Cerebellum (tissue), 5 donors: ENCODE results near the genes DPP10 and STEAP3.

GRCh38 chr2:113219812-113220480 lies 46.2 kb downstream of the PSD4 start:
- PRO-cap, 3 experiments, result no peak in any of the 3 experiments
- RAMPAGE, long total RNA, result no peak

GRCh38 chr2:113255227-113256281 lies 23.2 kb downstream of the PAX8 start:
- PRO-cap, 3 experiments, result no peak in any of the 3 experiments
- RAMPAGE, long total RNA, result no peak

- PRO-cap, 3 experiments, result no peak in any of the 3 experiments
- RAMPAGE, long total RNA, result no peak
These were observed 12.9 kb downstream of the PAX8 start for GRCh38 chr2:113265427-113266676.

- PRO-cap, 3 experiments, result no peak in any of the 3 experiments
- RAMPAGE, long total RNA, result no peak
These were observed 5.1 kb upstream of the PAX8 start for GRCh38 chr2:113283659-113284426.

DNA sequence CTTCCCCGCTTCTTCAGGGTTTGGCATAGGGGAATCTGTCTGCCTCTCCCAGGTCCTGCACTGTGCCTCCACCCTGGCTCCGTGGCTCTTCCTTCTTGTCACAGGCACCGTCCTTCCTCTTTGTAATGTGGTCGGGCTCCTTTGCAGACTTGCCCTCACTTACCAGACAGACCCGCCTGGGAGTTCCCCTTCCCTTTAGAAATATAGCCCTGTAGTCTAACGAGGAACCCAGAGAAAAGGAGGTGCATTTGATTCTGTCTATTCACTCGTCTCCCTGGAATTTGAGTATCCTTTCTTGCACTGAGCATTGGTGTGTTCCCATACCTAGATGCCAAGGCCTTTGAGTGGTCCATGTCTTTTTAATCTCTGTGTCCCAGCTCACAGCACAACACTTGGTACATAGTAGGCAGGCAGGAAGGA lies 64.0 kb upstream of the PAX8 start:
- PRO-cap, 3 experiments, result no peak in any of the 3 experiments
- RAMPAGE, long total RNA, result no peak

DNA sequence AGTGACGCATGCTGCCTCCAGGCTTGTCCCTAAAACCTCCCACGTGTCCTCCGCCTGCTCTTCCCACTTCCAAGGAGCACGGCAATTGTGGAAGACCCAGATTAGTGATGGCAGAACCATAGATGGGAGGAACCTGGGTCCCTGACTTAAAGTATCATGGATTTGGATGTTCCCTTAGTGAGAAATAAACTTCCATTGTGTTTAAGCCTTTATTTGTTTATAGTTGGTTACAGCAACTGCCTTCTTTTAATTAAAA lies 48.5 kb upstream of the RABL2A start:
- PRO-cap, 3 experiments, result peak in 1 of 3 experiments; most common plus-strand start position 63 of the sequence (in 1)
- RAMPAGE, long total RNA, result no peak

DNA sequence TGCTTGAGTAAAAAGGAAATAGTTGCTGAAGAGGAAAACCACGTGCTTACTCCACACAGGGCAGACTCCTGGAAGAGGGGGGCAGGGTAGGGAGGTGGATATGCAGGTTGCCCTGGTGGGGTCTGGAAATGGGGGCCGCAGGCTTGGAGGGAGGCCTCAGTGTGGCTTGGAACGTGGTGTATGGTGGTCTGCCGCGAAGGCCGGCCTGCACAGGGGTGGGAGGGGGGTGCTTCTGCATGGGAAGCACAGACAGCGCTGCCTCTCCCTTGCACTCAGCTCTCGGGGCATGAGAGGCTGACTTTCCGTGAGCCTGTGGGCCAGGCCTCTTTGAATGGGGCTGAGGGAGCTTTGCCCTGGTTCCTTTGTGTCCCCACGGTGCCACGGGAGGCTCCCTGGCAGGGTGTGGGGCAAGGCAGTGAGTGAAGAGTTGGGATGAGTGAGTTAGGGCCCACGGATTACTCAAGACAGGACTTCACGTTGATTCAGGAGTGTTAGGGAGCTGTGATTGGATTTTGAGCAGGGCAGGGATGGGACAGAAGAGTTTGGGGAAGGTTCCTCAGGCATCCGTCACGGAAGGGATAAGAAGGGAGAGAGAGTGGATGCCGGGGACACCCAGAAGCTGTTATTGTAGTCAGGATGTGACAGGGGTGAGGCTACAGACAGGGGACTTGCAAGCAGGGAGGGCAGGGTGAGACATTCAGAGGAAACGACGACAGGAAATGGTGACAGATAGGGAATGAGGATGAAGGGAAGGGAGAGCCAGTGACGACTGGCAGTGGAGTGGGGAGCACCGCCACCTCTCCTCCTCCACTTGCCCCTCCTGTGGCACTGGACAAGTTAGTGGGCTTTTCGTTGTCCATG lies 35.4 kb upstream of the RABL2A start:
- PRO-cap, 3 experiments, result no peak in any of the 3 experiments
- RAMPAGE, long total RNA, result no peak

GRCh38 chr2:113675730-113676384 lies 48.8 kb downstream of the RABL2A start:
- PRO-cap, 3 experiments, result peak in 2 of 3 experiments; most common plus-strand start chr2:113676148 (in 2)
- RAMPAGE, long total RNA, result no peak

DNA sequence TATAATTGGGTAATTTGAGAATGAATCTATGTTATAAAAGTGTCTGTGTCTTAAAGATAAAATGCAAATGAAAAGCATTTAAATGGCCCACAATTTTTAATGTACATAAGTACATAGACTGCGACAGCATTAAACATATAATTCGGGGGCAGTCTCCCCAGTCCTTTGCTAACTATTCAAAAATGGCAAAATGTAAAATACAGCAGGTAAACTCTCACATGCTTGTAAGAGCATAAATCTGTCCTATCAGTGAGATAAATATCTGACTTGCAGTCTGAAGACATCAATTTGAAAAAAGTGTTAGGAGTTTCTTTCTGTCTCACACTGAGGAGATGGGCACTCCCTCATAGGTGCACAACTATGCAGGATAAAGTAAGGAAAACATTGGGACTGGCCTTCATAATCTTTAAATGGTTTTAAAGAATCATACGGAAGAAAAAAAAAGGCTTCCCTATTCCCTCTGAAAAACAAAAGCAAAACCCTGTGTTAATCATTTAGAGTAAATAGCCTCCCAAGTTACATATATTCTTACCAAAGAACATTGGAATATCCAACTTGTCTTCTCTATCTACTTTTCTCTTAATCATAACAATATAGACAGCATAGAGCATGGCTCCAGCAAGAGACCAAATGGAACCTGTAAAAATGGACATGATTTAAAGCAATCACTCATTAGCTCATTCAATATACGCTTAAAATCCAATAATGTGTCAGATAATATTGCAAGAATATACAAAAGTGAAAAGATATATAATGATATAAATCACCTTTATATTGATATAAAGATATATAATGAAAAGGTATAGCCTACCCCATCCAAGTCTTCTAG lies 27.4 kb downstream of the SLC35F5 start:
- PRO-cap, 3 experiments, result no peak in any of the 3 experiments
- RAMPAGE, long total RNA, result no peak

DNA sequence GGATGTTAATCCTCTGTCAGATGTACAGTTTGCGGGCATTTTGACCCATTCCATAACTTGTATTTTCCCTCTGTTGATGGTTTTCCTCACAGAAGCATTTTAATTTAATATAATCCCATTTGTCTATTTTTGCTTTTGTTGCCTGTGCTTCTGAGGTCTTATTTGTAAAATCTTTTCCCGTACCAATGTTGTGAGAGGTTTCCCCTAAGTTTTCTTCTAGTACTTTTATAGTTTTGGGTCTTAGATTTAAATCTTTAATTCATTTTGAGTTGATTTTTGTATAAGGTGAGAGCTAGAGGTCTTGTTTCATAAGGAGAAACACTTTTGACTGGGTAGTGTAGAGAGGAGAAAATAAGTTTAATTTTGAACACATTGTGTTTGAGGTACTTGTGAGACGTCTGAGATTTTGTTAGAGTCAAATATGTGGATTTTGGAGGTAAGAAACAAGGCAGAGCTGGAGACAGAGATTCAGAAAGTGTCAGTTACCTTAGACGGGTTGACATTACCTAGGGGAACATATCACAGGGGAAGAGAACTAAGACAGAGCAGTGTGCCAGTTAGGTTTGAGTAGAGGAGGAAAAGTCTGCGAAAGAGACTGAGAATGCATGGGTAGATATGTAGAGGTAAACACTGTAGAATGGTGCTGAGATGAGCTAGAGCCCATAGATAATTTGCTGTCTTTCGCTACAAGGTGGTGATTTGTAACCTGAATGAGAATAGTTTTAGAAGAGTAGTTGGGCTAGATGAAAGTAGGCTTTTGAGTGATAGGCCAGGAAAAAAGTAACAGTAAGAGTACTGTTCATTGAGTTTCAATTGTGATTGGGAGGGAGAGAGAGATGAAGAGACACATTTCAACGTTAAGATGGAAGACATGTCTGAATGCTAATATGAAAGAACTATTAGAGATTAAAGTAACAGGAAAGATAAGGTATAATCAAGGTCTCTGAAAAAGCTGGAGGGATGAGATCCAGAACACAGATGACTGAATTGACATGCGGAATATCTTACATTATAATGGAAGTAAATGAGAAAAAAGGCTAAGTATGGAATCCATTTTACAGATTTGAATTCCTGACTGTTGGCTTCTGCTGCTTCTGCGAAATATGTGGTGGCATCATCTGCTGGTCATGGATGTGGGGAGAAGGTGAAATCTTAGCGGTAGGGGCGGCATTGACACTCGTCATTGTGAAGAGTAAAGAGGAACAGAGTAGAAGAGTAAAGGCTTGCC lies 31.9 kb downstream of the ACTR3 start:
- PRO-cap, 3 experiments, result no peak in any of the 3 experiments
- RAMPAGE, long total RNA, result no peak

DNA sequence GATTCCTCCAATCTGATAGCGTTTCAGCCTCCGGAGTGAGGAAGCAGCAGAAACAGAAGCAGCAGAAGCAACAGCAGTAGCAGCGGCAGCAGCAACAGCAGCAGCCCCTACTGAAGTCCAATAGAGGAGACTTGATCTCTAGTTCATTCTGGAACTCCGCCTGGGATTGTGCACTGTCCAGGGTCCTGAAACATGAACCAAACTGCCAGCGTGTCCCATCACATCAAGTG lies at the start of gene DPP10:
DPP10 (plus strand) TSS at position 55 of the 230 bp plus-strand sequence.
- PRO-cap, 3 experiments, result no peak in any of the 3 experiments
- RAMPAGE, long total RNA, result no peak

DNA sequence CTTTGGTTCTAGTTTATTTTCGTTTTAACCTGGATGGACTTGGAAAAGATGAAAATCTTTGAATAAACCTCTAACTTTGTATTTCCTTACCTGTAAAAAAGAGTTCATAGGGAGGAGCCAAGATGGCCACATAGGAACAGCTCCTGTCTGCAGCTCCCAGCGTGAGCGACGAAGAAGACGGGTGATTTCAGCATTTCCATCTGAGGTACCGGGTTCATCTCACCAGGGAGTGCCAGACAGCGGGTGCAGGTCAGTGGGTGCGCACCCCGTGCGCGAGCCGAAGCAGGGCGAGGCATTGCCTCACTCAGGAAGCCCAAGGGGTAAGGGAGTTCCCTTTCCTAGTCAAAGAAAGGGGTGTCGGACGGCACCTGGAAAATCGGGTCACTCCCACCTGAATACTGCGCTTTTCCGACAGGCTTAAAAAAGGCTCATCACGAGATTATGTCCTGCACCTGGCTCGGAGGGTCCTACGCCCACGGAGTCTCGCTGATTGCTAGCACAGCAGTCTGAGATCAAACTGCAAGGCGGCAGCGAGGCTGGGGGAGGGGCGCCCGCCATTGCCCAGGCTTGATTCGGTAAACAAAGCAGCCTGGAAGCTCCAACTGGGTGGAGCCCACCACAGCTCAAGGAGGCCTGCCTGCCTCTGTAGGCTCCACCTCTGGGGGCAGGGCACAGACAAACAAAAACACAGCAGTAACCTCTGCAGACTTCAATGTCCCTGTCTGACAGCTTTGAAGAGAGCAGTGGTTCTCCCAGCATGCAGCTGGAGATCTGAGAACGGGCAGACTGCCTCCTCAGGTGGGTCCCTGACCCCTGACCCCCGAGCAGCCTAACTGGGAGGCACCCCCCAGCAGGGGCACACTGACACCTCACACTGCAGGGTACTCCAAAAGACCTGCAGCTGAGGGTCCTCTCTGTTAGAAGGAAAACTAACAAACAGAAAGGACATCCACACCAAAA lies 191.1 kb upstream of the DDX18 start:
- PRO-cap, 3 experiments, result no peak in any of the 3 experiments
- RAMPAGE, long total RNA, result no peak

DNA sequence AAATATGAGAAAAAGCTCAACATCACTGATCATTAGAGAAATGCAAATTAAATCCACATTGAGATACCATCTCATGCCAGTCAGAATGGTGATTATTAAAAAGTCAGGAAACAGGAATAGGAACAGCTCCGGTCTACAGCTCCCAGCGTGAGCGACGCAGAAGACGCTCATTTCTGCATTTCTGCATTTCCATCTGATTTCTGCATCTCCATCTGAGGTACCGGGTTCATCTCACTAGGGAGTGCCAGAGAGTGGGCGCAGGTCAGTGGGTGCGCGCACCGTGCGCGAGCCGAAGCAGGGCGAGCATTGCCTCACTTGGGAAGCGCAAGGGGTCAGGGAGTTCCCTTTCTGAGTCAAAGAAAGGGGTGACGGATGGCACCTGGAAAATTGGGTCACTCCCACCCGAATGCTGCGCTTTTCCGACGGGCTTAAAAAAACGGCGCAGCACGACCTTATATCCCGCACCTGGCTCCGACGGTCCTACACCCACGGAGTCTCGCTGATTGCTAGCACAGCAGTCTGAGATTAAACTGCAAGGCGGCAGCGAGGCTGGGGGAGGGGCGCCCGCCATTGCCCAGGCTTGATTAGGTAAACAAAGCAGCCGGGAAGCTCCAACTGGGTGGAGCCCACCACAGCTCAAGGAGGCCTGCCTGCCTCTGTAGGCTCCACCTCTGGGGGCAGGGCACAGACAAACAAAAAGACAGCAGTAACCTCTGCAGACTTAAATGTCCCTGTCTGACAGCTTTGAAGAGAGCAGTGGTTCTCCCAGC lies 10.6 kb upstream of the DDX18 start:
- PRO-cap, 3 experiments, result no peak in any of the 3 experiments
- RAMPAGE, long total RNA, result no peak

DNA sequence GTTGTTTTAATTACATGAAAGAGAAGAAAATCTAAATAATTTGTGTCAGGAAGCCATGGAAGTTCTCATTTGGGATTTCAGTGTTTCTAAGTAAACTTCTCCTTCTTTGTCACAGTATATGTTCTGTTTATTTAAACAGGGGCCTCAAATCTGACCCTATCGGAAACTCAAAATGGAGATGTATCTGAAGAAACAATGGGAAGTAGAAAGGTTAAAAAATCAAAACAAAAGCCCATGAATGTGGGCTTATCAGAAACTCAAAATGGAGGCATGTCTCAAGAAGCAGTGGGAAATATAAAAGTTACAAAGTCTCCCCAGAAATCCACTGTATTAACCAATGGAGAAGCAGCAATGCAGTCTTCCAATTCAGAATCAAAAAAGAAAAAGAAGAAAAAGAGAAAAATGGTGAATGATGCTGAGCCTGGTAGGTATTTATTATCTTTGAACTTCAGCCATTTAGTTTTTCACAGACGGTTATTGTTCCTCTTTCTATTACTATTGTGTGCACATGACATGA lies 2.9 kb downstream of the DDX18 start:
- PRO-cap, 3 experiments, result no peak in any of the 3 experiments
- RAMPAGE, long total RNA, result no peak

DNA sequence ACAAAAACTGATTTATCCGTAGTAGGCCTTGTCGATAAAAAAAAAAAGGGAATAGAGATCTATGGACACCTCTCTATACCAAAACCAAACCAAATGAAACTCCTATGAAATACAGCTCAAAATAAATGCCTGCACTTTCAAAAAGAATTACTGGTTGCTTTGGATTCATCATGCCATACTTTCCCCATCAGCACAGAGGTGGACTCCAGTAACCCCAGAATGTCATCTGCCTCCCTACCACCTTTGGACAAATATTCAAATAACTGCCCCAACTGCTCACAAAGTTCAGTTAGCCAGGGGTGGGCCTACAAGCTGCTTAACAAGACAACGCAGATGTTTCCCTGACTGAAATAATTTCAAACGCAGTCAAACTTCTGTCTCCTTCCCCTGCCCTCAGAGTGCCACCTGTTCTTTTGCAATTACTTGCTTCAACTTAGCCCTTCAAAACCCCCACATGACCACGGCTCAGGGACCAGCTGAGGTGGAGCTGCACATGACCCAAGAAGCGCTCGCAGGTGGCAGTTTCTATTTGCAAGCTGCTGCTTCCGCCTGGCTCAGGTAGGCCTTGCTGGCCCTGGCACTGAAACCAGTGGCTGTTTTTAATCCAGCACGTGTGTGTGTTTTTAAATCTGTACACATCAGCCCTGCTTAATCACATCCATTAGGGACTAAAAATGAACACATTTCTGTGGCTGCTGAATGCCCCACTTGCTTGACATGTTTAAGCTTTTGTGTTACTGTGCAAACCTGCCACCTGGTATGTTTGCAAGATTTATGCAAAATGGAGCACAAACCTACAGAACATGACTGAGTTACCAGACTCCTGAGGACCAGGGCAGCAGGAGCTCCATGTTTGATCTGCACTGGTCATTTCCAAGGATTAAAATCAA lies 95.3 kb downstream of the CCDC93 start:
- PRO-cap, 3 experiments, result no peak in any of the 3 experiments
- RAMPAGE, long total RNA, result no peak

DNA sequence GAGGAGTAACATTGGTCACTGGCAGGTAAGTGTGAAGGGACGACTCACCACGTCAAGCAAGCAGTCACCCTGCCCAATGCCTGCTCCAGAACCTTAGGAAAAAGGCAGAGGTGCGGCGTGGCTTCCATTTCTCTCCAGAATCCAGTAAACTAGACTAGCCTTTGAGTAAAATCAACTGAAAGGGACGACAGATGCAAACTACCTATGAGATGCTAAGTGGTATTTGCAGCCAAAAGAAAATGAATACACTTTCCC lies 1.0 kb downstream of the CCDC93 start:
- PRO-cap, 3 experiments, result no peak in any of the 3 experiments
- RAMPAGE, long total RNA, result no peak

DNA sequence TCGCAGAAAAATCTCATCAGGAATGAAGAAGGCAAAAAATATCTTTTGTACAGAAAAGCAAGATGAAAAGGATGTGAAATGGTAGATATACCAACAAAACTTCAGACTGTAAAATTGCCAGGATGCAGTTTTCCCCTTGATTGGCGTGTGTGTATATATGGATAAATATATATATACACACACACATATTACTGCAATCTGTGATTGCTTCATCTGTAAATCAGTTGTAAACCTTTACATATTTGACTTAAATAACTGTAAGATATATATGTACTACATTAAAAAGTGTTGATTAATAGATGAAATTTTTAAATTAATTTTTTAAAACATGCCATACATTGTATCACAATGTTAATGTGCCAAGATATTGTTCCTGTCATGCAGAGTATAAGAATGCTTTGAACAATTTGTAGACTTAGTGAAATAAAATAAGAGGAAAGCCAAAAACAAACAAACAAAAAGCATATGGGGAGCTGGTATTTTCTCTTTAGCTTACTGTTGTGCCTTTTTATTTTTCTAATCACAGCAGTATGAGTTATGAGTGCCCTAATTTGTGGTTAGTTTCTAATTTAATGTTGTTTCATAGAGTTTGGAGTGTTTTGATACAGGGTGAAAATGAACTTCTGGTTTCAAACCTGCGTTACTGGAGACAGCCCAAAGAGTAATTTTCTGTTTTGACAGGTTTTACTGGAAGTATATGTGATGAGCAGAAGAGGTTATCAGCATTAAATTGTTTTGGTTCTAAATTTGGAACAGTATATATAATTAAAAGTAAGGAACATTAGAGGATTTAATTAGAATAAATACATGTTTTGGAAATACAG lies 20.2 kb downstream of the INSIG2 start:
- PRO-cap, 3 experiments, result no peak in any of the 3 experiments
- RAMPAGE, long total RNA, result no peak

DNA sequence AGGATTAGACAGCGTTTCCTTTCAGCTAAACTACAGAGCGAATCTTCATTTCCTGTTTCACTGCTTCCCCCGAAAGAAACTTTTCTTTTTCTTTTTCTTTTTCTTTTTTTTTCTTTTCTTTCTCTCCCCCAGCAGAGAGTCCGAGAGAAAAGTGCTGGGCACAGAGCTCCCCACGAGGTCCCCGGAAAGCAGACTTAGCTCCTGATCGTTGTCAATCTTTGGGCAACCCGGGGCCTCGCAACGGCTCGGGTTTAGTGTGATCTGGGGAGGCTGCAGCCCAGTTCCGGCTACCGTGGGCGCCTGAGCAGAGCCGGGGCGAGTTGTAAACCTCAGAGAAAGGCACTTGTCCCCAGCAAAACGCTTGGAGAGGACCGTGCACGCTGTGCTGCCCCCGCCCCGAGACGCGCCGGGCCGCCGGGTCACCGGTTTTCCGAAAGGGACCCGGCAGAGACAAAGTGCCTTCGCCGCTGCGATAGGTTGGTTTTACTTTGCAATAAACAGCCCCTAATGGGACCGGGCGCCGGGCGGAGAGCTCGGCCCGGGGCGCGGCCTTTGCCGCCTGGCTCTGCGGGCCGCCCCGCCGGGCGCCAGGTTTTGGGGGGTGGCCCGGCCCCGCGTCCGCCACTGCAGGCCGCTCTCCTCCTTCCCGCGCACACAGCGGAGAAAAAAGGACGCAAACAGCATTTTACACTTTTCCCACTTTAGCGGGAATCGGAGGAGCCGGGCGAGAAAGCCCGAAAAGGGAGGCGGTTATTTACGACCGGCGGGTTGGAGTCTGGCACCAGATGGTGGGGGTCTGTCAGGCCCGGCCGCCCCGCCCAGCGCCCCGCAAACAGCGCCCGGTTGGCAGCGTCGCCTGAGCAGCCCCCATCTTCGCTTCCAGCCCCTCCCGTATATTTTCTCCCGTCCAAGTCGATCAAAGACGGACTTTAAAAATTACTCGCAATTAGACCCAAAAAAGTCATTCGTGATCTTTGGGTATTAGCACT lies 136.0 kb downstream of the INSIG2 start:
- PRO-cap, 3 experiments, result no peak in any of the 3 experiments
- RAMPAGE, long total RNA, result no peak

GRCh38 chr2:118309471-118309847 lies 221.2 kb downstream of the INSIG2 start:
- PRO-cap, 3 experiments, result no peak in any of the 3 experiments
- RAMPAGE, long total RNA, result no peak

DNA sequence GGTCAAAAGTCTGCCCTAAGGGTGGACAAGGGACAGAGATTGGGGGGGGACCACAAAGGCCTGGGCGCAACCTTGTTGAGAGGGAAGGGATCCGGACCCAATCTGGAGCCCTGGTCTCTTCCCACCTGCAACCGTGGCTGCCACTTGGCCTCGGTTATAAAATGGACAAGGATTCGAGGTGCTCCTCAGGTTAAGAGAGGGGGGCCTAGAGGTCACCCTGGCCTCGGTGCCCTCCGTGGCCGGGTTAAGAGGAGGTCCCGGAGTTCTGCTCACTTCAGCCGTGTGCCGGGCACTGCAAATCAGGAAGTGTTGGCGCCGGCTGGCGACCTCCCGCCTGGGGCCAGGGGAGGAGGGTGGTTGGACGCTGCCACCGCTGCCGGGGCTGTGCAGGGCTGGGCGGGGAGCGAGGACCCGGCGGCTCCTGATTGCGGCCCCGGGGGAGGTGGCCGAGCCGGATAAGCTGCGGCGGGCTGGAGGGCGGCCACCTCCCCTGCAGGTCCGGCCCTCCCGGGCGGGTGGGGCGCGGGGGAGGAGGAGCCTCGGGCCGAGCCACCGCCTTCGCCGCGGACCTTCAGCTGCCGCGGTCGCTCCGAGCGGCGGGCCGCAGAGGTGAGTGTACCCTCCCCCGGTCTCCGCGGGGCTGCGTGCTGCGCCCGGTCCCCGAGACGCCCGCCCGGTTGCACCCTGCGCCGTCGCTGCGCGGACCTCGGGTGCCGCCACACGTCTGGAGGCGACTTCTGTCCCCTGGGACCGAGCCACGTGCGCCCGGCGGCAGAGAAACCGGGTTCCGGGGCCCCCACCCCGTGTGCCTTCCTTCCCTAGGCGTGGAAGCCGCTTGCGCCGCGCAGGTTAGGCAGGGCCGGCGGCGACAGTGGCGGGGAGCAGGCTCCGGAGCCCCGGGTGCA lies at the start of gene STEAP3:
STEAP3 (plus strand) TSS at position 555 of the 905 bp plus-strand sequence.
- PRO-cap, 3 experiments, result peak in 3 of 3 experiments; most common plus-strand start position 574 of the sequence (in 3); most common minus-strand start position 427 of the sequence (in 2)
- RAMPAGE, long total RNA, result no peak